ENCODE results near the gene TSHZ1.

DNA sequence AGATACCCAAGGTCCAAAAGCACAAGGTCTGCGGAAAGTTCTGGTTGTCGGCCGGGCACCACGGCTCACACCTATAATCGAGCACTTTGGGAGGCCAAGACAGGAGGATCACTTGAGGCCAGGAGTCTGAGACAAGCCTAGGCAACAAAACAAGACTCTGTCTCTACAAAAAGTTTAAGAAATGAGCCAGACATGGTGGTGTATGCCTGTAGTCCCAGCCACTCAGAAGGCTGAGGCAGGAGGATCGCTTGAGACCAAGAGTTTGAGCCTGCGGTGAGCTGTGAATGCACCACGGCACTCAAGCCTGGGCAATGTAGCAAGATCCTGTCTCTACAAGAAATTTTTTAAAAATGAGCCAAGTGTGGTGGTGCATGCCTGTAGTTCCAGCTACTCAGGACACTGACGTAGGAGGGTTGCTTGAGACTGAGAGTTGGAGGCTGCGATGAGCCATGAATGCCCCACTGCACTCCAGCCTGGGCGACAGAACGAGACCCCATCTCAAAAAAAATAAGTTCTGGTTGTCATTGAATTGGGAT, 13.9 kb upstream of the CNDP1 start:
- PRO-cap: no peak

DNA sequence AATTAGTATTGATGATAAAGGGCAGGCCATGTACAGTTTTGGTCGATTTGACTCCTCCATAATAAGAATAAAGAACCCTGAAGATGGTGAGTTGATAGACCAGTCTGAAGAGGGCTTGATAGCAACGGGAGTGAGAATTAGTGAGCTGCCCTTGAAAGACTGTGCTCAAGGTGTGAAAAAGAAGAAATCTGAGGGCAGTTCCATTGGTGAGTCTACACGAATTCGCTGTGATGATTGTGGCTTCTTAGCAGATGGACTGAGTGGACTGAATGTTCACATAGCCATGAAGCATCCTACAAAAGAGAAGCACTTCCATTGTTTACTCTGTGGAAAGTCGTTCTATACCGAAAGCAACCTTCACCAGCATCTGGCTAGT, 37.4 kb downstream of the ZNF407 start:
- PRO-cap: no peak

GRCh38 chr18:74994916-74995495, 213.9 kb downstream of the PTGR3 start:
- PRO-cap: no peak

DNA sequence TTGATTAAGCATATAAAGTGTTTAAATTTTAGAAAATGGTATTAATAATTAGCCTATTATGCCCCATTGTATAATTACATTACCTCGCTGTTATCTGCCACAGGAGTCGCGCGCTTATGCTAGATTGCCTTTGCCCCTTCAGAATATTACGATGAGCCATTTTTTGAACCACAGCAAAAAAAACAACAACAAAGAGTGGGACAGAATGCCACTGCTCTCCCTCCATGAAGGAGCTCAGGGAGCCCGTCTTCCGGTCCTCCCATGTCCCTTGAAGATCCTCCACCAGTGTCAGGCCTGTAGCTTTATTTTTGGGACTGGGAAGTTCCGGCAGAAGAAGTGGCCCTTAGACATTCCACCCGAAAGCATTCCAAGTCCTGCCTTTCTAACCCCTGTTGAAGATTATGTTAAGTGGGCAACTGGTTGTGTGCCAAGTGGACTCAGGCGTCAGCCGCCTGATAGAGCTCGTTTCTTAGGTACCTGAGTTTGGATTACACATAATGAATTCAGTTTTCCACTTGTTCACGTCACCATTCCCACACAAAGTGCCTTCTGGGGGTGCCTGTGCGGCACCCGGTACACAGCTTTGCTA, 156.6 kb downstream of the PTGR3 start:
- PRO-cap: no peak

DNA sequence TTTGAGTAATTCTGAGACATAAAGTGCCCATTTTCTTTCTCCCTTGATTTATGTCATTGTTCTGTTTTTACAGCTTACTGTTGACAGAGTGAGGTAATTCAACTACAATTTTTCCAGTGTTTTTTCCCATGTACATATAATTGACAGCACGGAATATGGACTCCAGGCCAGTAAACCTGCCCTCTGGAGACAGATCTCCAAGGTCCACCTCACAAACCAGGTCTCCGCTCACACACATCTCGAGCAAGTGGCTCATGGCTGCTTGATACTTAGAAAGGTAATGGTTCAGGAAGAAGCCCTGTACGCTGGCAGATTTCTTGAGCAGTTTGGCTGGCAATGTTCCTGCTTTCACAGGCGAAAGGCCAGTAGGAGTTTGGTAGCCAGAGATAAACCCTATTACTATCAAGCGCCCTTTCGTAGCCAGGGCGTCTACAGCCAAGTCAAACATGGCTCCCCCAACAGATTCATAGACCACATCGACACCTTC, 7.5 kb downstream of the PTGR3 start:
- PRO-cap: no peak

DNA sequence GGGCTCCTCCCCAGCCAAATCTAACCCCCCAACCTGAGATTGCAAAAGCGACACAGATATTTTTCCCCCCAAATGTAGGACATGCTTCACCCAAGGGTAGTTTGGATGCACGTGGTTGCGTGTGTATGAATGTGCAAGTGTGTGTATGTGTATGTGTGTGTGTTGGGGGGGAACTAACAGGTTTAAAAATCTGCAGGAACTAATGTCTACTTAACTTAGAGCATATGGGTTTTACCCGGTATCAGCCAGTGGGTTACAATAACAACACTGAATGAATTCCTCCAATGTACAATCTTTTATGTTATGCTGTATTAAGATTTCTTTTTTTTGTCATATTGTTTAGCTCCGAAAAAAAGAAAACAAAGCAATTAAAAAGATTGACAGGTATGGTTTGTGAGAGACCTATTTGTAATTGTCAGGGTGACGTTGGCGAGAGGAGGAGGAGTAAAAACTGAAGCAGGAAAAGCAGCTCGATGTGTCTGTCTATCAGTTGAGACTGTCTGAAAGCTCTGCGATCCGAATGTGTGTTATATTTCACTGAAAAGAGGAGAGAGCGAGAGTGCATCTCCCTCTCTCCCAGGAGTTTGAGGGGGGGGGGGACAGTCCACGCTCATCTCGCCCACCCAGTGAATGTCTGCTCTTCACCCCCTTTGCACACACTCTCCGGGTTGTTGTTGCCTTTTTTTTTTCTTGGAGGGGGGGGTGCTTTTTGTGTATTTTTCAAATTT, at the start of gene TSHZ1:
Gene TSHZ1, plus strand, starts transcription at position 489 of the 728 bp plus-strand sequence.
- PRO-cap: unidirectional peak, plus-strand start at position 489 of the sequence; unidirectional peak, plus-strand start at position 540 of the sequence

- PRO-cap: no peak
Measured at GRCh38 chr18:75269738-75270142, 59.1 kb downstream of the TSHZ1 start.

- PRO-cap: no peak
Measured at GRCh38 chr18:75548271-75548783, 120.8 kb upstream of the SMIM21 start.

GRCh38 chr18:75674789-75675165, 247.3 kb upstream of the SMIM21 start:
- PRO-cap: no peak

DNA sequence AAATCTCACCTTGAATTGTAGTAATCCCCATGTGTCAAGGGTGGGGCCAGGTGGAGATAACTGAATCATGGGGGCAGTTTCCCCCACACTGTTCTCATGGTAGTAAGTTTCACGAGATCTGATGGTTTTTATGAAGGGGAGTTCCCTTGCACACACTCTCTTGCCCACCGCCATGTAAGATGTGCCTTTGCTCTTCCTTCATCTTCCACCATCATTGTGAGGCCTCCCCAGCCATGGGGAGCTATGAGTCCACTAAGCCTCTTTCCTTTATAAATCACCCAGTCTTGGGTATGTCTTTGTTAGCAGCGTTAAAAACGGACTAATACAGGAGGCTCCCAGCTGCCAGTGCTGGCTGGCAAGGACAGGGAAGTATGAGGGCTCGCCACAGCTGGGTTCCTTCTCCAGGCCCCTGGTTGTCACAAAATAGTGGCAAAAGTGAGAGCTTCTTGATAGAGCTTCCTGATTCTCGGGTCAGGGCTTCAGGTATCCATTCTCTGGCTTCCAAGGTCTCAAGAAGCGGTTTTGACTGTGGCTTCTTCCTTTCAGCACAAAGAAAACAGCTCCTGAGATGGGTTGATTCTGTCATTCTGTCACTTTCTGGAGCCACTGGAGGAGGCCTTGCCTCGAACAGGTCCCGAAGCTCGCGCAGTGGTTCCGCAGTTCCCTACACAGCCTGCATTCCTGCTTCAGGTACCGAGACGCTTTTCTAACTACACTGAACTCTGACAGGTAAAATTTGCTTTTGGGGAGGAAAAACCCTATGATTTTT, 85.0 kb downstream of the ZNF516 start:
- PRO-cap: no peak

GRCh38 chr18:76446376-76446877, 48.6 kb downstream of the ZNF516 start:
- PRO-cap: no peak

- PRO-cap: no peak
Measured at GRCh38 chr18:76459653-76460566, 35.1 kb downstream of the ZNF516 start.

GRCh38 chr18:76487414-76488751, 7.2 kb downstream of the ZNF516 start:
- PRO-cap: no peak

GRCh38 chr18:76496032-76496583, 1.1 kb upstream of the ZNF516 start:
- PRO-cap: unidirectional peak, plus-strand start at chr18:76496233

GRCh38 chr18:76518569-76519029, 23.6 kb upstream of the ZNF516 start:
- PRO-cap: bidirectional peak, plus-strand start at chr18:76518827, minus-strand start at chr18:76518775

GRCh38 chr18:76524934-76525958, 30.2 kb upstream of the ZNF516 start:
- PRO-cap: no peak

- PRO-cap: no peak
Measured at GRCh38 chr18:76545785-76546427, 50.9 kb upstream of the ZNF516 start.

DNA sequence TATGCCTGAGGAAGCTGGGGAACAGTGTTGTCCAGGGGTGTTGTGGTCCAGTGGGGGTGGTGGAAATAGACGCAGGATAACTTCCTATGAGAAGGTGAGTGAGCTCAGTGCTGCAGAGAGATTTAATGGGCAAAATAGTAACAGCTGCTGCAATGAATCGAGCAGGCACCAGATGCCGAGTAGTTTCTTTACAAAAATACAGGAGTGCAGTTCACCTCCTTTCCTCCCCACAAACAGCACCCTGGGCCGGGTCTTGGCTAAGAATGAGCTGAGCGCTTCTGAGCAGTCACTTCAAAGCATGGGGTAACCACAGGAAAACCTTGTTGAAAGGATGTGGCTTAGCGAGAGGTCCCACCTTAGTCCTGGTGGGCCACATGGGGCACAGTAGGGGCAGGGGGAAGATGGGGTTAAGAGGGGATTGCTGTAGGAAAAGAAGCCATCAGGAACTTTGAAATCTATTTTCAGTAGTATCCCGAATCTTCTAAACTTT, 101.2 kb upstream of the ZNF236 start:
- PRO-cap: no peak

GRCh38 chr18:76756671-76757362, 65.5 kb upstream of the ZNF236 start:
- PRO-cap: no peak

GRCh38 chr18:76757377-76757771, 65.0 kb upstream of the ZNF236 start:
- PRO-cap: no peak

Data from aorta (tissue), 1 donor.